Vagina (tissue), 1 donor: Measurements from ENCODE around the gene WWC2.

- PRO-cap = no peak
- RAMPAGE, long total RNA = no peak
These were observed 312.8 kb downstream of the TENM3 start for GRCh38 chr4:182555831-182556563.

GRCh38 chr4:182887833-182888253 lies 29.3 kb downstream of the DCTD start:
- PRO-cap = no peak
- RAMPAGE, long total RNA = no peak

GRCh38 chr4:183098725-183099803 lies at the start of gene WWC2:
WWC2 (plus strand) TSS chr4:183099257.
- PRO-cap = bidirectional peak, plus-strand start at chr4:183099151, minus-strand start at chr4:183099001
- RAMPAGE, long total RNA = start-site peak on the minus strand at chr4:183099001-183099024, 8 reads

DNA sequence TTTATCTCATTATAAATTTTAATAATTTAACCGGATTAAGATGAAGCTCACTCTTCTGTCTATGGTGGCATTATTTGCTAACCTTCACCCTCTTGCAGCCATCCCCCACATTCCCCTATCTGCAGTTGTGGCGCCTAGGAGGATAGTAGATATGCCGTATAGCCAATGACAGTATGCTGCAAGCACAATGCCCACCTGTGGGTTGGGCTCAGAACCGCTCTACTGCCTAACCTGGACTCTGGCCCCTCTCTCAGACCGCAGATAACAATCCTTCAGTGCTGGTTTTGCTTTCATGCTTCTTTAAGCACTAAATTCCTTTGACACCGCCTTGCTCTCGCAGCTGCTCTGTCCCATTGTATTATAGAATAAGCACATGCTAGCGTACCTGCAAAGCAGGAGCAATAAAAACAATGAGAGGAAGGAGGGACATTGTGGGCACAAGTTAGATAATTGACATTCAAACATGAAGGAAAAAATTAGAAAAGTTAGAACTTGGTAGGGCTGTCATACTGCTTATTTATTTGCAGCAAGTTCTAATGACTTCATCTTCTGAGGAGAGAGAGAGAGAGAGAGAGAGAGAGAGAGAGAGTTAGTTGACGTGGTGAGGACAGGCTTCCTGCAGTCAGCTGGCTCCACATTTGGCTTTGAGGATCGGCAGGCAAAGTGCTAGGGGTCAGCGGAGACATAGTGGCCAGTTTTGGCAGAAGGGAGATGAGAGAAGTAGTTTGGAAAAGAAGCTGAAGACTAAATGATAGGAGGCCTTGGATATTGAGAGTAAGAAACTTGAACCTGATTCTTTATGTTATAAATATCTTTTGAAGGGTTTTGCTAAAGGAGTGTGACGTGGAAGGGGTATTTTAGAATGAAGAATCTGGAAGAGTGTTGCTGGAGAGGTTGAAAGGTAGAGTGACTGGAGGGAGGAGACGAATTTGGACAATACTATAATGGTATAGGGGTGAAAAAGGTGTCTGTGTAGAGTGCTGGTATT lies 55.9 kb downstream of the WWC2 start:
- PRO-cap = no peak
- RAMPAGE, long total RNA = start-site peak on the plus strand centred at position 323 of the sequence, 72 bp wide, 8 reads

GRCh38 chr4:183253284-183254187 lies 66.5 kb downstream of the CLDN22 start:
- PRO-cap = unidirectional peak, minus-strand start at chr4:183253990
- RAMPAGE, long total RNA = start-site peak on the plus strand at chr4:183253790-183253868, 68 reads

DNA sequence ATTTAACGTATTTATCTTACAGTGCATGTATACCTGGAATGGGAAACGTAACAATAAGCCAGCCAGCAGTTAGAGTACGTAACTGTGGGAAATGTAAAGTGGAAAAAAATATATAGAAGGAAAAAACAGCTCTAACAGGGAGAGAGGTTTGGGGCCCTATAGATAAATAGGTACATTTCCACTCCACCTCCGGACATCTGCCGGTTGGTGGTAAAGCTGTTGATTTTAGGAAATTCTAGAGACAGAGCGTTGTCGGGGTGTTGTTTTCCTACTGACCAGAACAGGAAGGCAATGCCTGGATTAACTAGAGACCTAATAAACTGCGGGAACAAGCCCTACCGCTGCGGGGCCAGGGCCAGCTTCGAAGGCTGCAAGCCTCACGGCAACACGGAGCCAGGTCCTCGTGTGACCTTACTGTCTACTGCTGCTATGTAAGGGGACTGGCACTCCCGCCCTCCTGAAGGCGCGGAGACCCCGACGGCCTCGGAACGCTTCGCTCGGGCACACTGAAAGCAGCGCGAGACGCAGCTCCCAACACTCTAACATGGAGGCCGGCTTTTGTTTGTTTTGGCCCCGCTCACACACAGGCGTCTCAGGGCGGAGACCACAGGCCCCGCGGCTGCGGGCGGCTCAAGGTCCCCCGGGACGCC lies 716 bp upstream of the CDKN2AIP start:
- PRO-cap = no peak
- RAMPAGE, long total RNA = no peak

DNA sequence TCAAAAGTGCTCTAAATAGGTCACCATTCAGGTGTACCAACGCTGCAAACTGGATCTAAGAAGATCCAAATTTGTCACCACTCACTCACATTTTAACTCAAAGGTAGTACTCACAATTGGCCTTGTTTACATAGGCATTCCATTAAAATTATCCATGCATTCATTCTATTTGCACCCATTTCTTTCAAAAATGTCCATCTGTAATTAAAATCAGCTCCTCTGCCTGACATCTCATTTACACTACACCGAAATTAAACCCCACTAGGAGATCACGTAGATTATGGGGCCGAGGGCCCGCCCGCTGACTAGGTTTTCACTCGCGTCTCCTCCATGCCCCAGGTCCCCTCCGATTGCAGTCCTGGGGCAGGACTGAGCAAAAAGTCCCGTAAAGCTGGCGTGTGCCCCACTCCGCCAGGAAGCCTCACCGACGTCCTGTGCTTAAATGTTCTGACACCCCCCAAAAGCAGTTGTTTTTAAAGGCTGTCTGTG lies 1.3 kb upstream of the ING2 start:
- PRO-cap = no peak
- RAMPAGE, long total RNA = no peak

- PRO-cap = no peak
- RAMPAGE, long total RNA = no peak
These were observed 62.6 kb downstream of the TRAPPC11 start for GRCh38 chr4:183721743-183722078.

GRCh38 chr4:183796856-183797798 lies 108.0 kb upstream of the STOX2 start:
- PRO-cap = unidirectional peak, plus-strand start at chr4:183797127; unidirectional peak, plus-strand start at chr4:183797374
- RAMPAGE, long total RNA = no peak

DNA sequence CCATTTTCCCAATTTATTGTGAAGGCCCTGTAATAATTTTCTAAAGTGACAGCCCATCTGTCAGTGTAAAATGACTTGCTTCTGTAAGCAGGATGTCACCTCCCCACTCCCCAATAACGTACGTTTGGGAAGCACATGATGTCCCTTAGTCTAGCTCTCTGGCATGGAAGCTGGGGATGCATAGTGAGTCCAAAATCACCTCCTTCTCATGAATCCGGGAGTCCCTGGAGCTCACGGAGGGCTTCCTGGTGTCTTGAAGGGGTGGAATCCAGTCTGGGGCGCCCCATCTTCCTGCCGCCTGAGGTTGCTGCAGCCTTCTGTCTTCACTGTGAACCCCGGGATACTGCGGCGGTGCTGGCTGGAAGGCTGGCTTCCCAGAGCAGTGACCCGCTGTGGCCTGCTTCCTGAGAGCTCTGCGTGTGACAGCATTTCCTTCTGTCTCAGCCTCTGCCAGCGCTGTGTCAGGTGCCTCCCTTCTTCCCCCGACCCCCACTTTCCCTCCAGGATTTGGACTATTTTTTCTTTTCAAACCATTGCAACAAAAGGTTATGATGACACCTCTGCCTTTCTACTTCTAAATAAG lies 98.8 kb upstream of the STOX2 start:
- PRO-cap = no peak
- RAMPAGE, long total RNA = no peak

DNA sequence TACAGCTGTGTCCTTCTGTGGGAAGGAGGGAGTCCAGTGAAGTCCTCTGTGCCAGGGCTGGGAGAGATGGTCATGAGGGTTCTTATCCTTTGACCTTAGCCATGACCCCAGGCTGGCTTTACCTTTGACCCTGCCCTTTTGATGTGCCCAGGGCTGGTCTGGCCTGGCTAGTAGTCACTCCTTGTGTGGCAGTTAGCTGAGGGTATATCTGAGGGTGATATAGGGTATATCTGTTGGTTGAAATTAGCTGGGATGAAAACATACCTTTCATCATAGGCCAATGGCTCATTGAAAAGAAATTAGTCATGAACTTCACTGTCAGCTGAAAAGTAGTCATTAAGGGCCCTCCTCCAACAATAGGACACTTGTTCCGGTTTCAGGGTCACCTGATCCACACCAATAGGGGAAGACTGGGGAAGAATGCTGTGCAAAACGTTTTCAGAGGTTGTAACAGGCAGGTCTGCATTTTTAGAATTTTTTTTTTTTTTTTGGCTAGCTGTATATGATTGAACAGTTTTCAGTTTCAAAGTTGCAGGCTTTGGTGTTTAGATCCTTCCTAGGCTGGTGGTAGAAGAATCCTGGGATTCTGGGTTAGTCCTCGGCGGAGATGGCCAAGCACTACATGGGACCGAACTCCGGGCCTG lies 74.6 kb upstream of the STOX2 start:
- PRO-cap = no peak
- RAMPAGE, long total RNA = start-site peak on the plus strand centred at position 128 of the sequence, 87 bp wide, 11 reads; start-site peak on the plus strand centred at position 243 of the sequence, 40 bp wide, 6 reads

GRCh38 chr4:183959616-183960392 lies 54.7 kb downstream of the STOX2 start:
- PRO-cap = no peak
- RAMPAGE, long total RNA = no peak

DNA sequence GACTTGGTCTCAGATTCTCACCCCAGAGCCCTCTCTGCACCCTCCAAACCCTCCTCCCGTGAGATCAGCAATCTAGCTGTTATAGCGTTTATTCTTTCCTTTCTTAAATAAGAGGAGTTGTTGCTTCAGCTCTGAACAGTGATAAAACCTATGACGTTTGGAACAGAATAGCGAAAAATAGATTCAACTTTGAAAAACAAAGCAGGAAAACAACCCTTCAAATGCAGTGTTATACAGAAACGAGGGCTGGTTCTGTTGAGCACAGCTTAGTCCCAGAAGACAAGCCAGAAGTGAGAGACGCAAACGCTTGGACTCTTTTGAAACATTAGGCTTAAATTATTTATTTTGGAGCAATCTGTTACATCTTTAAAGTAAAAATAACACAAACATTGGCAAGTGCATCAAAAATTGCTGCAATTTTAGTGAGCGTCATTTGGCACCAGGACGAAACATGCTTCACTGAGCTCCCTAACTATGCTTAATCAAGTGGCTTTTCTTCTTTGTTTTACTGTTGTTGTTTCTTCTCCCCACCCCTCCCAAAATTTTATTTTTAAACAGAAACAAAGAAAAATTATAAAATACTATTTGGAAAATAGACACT lies 63.5 kb downstream of the ENPP6 start:
- PRO-cap = unidirectional peak, minus-strand start at position 292 of the sequence
- RAMPAGE, long total RNA = no peak

DNA sequence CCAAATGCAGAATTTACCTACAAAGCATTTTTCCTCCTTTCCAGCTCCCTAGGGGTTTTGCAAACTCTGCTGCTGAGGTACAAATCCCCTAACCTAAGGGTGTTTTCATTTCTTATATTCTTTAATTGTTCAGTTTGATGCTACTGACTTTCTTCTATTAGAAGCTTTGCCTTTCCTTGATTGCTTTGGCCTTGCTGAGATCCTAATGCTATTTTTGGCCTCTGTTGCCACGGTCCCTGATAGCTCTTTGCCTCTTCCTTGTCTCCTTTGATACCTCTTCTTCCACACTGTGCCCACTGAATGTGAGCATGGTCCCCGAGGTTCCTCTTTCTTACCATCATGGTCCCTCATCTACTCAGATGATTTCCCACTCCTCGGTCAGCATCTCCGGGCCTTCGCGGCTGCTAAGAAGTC lies 23.9 kb downstream of the ENPP6 start:
- PRO-cap = no peak
- RAMPAGE, long total RNA = no peak

DNA sequence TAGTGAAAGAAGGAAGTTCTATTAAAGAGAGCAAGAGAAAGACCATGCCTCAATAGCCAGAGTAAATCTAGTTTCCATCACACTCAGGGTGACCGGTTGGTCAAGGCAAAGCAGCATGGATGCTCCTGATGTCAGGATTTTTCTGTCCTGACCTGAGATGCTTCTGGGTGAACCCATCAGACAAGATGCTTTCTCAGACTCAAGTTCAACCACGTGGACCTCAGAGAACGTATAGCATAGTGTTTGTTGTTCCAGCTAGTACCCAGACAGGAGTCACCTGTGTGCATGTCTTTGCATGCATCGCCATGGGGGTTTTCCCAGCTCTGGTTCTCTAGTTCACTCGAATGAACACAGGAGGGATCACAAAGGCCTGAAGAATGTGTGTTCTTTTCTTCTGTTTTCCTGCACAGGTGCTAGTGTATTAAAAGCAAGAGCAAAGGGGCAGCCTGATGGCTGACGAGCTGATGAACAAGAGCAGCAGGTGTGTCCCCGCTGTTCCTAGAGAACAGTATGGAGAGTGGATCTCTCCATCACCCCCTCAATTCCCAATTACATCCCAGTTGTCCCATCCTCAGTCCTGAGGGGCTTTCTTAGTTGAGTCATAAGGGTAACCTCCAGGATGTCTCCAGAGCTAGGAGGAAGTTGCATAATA lies 110.5 kb upstream of the ENPP6 start:
- PRO-cap = no peak
- RAMPAGE, long total RNA = no peak

DNA sequence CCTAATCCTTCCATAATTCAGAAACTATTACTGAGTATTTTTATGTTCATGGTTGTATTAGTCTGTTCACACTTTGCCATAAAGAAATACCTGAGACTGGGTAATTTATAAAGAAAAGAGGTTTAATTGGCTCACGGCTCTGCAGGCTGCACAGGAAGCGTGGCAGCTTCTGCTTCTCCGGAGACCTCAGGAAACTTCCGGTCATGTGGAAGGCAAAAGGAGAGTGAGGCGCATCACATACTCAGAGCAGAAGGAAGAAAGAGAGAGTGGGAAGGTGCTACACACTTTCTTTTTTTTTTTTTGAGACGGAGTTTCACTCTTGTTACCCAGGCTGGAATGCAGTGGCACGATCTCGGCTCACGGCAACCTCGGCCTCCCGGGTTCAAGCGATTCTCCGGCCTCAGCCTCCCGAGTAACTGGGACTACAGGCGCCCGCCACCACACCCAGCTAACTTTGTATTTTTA lies 115.8 kb upstream of the ENPP6 start:
- PRO-cap = unidirectional peak, plus-strand start at position 249 of the sequence
- RAMPAGE, long total RNA = no peak

DNA sequence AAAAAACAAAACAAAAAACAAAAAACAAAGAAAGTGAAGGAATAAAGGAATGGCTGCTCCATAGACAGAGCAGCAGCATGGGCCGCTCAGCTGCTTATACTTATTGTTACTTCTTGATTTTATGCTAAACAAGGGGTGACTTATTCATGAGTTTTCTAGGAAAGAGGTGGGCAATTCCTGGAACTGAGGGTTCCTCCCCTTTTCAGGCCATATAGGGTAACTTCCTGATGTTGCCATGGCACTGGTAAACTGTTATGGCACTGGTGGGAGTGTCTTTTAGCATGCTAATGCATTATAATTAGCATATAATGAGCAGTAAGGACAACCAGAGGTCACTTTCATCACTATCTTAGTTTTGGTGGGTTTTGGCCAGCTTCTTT lies 121.7 kb upstream of the ENPP6 start:
- PRO-cap = no peak
- RAMPAGE, long total RNA = no peak

DNA sequence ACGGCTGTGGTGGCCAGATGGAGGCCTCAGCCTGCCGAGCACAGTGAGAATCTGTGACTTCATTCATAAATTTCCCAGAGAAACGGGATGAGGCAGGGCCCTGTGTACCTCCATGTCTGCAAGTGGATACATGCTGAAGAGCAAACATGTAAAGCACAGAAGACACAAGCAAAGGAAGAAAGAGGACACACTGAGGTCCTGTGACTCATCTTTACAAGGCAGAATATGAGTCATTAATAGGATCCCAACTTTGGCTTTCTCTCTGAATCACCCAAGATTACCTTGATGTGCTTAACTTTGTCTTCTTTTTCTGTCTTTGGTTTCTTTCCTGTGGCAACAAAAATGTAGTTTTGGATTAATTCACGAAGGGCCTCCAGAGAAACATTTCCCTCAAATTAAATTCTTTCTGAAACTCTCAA lies 56.5 kb downstream of the IRF2 start:
- PRO-cap = no peak
- RAMPAGE, long total RNA = no peak

DNA sequence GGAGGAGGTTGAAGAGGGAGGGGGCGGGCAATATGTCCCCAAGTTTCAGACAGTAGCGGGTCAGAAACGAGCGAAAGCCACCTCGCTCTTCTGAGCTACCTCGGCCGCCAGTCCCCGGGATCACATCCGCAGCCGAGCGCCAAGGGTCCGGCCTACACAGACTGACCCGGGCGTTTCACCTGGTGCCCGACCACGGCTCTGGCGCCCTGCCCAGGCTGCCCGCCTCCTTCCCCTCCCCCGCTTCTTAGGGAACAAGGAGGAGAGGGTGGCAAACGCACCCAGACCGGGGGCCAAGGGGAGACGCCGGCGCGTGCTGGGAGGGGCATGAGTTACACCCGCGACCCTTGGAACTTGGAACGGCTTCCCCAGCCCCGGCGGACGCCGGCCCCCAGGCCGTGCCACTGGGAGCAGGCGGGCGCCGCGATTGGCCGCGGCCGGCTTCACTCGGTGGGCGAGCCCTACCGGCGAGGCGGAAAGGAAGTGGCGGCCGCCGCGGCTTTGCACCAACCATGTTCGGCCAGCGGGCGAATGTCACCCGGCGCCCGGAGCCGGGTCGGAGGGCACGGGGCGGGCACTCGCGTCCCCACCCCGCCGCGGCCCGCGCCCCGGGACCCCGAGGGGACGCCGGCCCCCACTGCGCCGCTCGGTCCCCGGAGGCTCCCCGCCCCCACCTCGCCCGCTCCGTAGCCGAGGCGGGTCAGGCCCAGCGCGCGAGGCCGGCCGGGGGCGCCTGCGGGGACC lies 1.5 kb downstream of the IRF2 start:
- PRO-cap = bidirectional peak, plus-strand start at position 281 of the sequence, minus-strand start at position 156 of the sequence; bidirectional peak, plus-strand start at position 443 of the sequence, minus-strand start at position 403 of the sequence
- RAMPAGE, long total RNA = no peak

DNA sequence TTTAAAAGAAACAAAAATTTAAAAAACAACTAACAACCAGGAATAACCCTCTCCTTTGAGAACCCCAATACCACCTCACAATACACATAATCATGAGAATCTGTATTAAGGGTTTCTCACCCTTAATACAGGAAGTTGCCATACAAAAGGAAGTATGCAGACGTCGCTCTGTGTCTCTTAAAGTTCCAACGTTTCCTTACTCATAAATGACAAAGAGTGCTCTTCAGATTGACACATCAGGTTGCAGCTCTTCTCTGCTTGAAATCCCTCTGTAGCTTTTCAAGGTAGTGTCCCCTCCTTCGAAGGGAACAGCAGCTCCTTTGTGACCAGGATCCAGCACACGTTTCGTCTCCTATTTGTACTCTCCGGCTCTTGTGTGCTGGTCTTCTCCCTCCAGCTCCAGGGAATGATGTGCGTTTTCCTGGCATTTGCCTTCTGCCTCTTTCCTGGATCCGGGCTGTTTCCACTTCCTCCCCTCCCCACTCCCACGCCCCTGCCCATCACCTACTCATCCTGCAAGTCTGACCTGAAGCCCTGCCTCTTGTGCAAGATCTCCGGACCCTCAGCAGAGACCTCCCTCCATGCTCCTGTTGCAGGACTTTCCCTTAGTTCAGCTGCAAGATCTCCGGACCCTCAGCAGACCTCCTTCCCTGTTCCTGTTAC lies 74.1 kb upstream of the IRF2 start:
- PRO-cap = no peak
- RAMPAGE, long total RNA = no peak